Umbilical cord (tissue), 2 donors: ENCODE measurements around a stretch of chr7.

DNA sequence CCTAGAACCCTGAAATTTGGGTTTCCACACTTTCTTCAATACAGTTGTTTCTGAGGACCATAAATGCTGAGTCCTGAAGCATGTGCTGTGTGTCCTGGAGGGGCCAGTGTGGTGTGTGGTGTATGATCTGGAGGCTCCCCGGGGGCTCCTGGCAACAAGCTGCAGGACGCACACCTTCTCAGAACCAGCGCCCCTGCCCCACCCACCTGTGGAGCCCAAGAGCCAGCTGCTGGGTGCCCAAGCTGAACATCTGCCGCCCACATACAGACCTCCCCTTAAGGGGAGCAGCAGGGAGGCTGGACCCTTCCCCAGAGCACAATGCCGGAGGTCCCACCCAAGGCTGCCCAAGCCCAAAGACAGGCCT, 48.8 kb downstream of the VIPR2 start:
- RAMPAGE, long total RNA = no peak

DNA sequence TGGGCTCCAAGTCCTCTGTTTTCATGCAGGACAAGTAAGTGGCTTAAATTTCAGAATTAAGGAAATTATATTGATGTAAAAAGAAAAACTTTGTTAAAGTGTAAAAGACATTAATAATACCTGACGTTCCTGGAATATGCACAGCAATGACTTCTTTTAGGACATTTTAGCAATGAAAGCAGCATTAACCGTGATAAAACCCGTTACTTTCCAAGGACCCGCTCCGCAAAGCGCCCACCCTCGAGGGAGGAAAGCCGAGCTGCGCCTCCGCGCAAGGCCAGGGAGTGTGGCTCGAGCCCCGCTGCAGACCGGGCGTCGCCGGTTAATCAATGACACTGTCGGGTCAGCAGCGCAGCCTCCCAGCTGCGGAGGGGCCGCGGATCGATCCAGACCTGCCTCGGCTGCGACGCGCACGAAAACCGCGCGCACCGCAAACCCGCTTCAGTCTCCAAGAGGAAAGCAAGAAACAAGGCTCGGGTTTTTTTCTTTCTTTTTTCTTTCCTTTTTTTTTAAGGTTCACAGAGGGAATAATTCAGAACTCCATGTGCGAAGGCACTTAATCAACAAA, 956 bp downstream of the VIPR2 start:
- RAMPAGE, long total RNA = no peak

DNA sequence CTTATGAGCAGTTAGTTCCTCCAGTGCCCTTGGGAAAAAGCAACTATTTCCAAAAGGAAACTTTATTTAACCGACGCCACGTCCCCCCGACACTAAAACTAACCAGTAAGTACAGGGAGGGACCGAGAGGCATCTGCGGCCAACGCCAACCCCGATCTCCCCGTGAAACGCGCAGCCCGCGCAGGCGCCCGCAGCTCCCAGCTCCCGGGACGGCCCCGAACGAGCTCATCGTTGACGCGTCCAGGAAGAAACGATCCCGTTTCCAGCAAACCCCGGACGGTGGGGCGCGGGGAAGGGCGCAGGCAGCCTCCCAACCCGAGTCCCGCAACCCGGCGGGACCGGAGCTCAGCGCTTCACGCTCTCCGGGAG, 488 bp downstream of the VIPR2 start:
- RAMPAGE, long total RNA = no peak